Cardiac ventricle fibroblast (primary cell): ENCODE measurements around a stretch of chr7.

DNA sequence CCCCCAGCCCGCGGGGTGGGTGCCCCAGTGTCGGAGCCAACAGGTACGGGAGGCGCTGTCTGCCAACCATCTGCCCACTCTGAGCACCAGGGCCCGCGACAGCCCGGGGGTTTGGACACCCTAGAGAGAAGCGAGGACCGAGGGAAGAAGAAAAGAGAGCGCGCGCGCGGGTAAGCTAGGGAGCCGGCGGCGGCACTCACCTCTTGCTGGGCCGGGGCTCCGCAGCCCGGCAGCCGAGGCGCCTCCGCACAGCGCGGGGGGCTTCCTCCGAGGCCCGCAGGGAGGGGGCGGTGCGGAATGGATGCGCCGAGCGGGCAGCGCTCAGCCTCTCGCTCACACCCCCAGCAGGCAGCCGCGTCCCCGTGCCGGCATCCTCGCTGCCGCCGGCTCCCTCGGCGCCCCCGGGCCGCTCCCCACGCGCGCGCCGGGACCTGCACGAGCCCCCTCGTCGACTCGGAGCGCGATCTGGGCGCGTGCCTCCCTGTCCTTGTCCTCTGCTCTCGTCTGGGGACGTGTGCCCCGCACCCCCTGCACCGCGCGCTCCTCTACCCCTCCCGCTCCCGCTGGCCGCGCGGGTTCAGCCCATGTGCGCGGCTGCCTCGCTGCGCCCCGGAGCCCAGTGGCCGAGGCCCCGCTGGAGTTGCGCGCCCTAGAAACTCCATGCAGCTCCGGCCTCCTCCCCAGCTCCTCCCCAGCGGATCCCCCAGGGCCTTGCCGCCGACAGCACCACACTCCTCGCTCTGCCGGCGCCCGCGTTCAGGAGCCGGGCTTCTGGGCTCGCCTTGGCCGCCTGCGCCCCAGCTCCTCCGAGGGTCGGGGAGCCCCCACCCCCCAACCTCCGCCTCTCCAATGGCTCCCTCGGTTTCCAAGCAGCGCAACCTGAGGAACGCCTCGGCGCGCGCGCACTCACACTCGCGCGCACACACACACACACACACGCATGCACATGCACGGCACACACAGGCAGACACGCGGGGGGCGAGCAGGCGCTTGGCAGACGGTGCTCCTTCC is 75.3 kb downstream of the CALN1 start:
- RAMPAGE, long total RNA = no peak

GRCh38 chr7:72610979-72611443 is 198.9 kb upstream of the CALN1 start:
- RAMPAGE, long total RNA = no peak

DNA sequence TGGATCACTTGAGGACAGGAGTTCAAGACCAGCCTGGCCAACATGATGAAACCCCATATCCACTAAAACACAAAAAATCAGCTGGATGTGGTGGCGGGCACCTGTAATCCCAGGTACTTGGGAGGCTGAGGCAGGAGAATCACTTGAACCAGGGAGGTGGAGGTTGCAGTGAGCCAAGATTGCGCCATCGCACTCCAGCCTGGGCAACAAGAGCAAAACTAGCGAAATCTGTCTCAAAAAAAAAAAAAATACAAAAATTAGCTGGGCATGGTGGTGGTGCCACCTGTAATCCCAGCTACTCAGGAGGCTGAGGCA is 12.3 kb upstream of the TYW1B start:
- RAMPAGE, long total RNA = no peak

GRCh38 chr7:72910457-72911157 is 14.3 kb upstream of the POM121 start:
- RAMPAGE, long total RNA = no peak

DNA sequence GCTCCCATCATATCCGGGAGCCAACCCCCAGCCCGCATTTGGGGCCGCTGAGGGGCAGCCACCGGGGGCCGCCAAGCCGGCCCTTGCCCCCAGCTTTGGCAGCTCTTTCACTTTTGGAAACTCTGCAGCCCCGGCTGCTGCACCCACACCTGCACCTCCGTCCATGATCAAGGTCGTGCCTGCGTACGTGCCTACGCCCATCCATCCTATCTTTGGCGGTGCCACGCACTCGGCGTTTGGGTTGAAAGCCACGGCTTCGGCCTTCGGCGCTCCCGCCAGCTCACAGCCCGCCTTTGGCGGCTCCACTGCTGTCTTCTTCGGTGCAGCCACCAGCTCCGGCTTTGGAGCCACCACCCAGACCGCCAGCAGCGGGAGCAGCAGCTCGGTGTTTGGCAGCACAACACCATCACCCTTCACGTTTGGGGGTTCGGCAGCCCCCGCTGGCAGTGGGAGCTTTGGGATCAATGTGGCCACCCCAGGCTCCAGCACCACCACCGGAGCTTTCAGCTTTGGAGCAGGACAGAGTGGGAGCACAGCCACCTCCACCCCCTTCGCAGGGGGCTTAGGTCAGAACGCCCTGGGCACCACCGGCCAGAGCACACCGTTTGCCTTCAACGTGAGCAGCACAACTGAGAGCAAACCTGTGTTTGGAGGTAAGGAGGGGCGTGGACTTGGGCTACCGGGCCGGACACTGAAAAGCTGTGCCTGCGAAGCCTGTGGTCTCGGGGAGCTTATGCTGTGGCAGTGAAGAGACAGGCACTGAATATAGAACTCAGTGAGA is 18.2 kb downstream of the POM121 start:
- RAMPAGE, long total RNA = no peak

DNA sequence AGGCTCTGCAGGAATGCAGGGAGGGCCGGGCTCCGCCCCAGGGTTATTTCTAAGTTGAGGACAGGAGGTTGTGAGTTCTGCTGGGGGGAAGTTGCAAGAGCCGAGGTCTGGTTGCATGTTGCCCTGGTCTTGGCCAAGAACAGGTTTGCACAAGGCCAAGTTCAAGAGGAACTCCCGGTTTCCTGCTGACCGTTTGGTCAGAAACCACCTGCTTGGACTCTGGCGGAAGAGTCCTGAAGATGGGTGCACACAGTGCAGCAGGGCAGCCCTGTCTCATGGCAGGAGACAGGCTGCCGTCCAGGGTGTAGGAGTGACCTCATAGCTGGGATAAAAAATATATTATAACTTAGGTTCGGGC is 72.7 kb downstream of the NSUN5 start:
- RAMPAGE, long total RNA = no peak

GRCh38 chr7:73357777-73358976 is 30.2 kb downstream of the FKBP6 start:
- RAMPAGE, long total RNA = no peak

GRCh38 chr7:73556150-73556505 is 1.4 kb downstream of the BCL7B start:
- RAMPAGE, long total RNA = no peak

DNA sequence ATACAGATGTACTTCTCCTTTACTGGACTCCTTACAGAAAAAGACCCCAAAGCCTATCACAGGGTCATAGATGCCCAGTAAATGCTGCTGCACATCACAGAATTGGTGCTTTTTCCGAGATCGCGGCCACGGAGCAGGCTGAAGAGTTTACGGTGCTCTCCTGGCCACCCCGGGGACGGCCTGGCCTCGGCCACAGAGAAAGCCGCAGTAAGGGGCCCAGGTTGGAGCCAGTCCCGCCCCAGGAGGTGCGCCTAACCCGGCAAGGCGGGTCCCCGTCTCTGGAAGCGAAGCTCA is 442 bp downstream of the TBL2 start:
- RAMPAGE, long total RNA = no peak

DNA sequence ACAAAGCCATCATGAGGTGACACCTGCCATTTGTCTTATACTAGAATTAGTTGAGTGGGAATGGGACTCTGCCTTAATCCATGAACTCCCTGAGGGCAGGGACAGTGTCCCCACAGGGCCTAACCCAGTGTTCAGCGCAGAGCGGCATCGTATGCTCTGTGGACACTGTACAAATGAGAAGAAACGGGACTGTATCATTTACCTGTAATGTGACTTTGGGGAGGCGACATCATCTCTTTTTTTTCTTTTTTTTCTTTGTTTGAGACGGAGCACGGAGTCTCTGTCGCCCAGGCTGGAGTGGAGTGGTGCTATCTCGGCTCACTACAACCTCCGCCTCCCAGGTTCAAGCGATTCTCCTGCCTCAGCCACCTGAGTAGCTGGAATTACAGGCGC is 1.5 kb upstream of the VPS37D start:
- RAMPAGE, long total RNA = no peak

GRCh38 chr7:73668406-73669210 is 977 bp downstream of the VPS37D start:
- RAMPAGE, long total RNA = no peak

DNA sequence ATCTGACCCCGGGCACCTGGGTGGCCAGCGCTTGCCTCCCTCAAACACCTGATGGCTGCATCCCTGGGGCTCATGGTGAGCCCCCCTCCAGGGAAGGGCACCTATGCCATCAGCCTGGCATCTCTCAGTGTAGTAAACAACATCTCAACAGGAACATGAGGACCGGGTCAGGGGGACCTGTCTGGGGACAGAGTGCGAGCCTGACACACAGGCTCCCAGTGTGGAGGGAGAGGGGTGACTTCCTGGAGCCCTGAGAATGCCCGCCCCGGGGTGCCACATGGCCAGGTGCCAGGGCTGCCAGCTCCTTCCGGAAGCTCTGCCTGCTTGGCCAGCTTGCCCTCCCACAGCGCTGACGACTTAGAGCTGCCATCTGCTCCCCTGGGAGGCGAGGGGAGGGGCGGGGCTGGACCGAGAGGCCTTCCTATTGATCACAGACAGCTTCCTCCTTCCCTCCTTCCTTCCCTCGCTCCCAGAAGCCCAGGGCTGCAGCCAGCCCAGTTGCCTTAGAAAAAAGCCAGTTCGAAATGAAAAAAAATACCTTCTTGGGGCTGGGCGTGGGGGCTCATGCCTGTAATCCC is 12.3 kb downstream of the STX1A start:
- RAMPAGE, long total RNA = no peak

DNA sequence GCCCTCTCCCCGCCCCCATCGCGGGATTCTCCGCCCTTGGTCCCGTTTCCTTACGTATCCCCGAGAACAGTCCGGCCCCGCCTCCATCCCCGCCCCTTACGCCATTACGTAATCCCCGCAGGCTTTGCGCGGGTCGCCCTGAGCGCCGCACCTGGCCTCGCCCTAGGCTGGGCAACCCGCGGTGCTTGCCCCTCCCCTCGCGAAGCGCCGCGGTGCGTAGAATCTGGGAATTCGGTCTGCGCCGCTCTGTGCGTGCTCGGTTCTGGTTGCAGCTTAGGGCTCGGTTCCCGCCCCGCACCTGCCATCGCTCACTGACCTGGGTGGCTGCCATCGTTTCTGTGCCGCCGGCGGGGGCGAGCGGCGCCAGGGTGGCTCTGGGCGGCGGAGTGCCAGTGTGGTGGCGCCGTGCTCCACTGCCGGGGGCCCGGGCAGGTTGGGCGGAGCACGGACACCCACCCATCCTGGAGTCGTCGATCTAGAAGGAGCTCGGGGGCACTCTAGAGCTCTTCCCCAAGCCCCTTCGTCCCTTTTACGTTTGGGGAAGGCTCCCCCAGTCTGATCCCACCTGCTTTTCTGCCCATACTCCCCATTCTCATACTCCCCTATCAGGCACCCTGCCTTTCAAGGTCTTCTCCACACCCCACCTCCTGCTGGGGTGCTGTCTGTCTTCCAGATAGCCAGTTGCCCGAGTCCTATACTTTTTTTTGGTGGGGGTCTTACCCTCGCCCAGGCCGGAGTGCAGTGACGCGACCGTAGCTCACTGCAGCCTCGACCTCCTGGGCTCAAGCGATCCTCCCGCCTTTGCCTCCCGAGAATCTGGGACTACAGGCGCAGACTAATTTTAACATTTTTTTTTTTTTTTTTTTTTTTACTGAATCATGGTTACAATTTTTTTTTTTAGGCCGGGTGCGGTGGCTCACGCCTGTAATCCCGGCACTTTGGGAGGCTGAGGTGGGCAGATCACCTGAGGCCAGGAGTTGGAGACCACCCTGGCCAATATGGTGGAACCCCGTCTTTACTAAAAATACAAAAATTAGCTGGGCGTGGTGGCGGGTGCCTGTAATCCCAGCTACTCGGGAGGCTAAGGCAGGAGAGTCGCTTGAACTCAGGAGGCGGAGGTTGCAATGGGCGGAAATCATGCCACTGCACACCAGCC is 674 bp upstream of the ABHD11 start:
- RAMPAGE, long total RNA = no peak

DNA sequence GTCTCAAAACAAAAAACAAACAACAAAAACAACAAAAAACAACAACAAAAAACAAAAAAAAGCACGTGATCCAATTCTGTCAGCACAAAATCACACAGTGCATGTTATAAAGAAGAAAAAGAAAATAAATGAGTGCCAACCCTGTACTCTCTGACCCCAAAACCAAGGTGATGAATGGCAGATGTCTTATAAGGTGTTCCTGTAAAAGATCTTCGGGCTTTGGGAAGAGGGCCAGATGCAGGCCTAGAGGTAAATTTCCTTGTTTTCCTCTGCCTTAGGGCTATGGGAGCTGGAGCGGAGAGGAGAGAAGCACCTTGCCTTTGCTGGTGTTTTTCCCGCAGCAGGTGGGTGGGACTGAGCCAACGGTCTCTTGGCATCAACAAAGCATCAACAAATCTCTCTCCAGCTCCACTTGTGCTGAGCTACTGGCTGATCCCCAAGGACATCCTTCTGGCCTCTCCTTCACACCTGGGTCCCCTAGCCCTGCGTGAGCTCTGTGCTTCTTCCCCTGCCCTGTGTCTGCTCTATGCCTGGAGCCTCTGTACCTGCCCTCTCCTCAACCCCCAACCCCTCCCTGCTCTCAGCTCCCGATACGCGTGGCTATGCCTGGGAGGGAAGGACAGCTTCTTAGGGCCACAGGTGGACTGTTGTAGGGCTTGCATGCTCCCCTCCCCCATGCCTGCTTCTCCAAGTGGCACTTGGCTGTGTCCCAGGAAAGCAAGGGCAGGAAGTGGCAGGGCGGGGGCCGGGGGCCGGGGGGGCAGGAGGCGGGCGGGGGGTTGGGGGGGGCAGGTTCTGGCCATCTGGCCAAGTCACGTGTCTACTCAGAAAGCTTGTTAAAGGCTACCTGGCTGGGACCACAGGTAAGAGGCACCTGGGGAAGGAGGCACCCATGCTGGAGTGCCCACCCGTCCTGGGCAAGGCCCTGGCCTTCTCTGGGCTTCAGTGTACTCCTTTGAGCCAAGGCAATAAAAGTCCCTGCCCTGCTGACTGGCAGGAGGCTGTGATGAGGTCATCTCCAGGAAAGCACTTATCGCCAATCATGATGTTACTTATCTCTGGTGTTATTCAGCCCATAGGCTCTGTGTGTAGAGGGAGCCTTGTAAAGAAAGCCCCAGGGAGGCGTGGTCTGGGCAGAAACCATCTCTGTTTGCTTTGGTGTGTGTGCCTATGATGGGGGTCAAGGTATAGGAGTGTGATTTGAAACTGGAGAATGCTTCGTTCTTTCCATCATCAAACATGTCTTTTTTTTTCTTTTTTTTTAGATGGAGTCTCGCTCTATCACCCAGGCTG is 3.0 kb upstream of the CLDN4 start:
- RAMPAGE, long total RNA = no peak

GRCh38 chr7:73850626-73851218 is 8.4 kb upstream of the METTL27 start:
- RAMPAGE, long total RNA = no peak

GRCh38 chr7:74029407-74029812 is 1.4 kb downstream of the ELN start:
- RAMPAGE, long total RNA = no peak

DNA sequence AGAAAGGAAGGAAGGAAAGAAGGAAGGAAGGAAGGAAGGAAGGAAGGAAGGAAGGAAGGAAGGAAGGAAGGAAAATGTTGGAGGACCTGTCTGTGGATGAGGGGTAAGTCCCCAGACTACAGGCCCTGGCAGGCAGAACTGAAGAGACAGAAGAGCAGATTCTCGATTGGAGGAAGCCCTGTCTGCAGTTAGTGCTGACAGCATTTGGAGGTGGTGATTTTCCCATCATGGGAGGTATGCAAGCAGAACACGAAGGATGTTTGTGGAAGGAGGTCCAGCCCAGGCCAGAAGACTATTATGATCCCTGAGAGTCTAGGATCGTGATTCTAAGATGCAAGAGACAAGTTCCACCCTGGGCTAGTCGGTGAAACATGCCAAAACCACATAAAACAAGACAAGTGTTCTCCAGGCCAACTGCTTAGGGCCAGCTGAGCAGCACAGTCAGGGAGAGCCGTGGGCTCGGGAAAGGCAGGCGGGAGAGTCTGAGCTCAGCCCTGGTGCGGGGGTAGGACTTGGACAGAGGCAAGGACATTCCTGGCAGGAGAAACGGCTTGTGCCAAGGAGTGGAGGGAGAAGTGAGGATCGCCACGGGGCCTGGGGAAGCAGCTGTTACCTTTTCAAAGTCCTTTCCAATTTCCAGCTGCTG is 4.0 kb downstream of the ELN start:
- RAMPAGE, long total RNA = no peak

DNA sequence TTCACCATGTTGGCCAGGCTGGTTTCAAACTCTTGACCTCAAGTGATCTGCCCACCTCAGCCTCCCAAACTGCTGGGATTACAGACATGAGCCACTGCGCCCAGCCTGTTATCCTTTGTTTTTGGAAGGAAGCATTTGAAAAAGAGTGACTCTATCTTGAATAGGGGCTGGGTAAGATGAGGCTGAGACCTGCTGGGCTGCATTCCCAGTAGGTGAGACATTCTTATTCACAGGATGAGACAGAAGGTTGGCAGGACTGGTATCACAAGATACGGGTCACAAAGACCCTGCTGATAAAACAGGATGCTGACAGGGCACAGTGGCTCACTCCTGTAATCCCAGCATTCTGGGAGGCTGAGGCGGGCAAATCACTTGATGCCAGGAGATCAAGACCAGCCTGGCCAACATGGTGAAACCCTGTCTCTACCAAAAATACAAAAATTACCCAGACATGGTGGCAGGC is 40.5 kb upstream of the EIF4H start:
- RAMPAGE, long total RNA = no peak

- RAMPAGE, long total RNA = no peak
These were observed 495 bp downstream of the EIF4H start for GRCh38 chr7:74174455-74175247.

GRCh38 chr7:74189183-74190031 is 15.3 kb downstream of the EIF4H start:
- RAMPAGE, long total RNA = no peak